PFSK-1 (cell line): ENCODE results near the gene PFKP.

DNA sequence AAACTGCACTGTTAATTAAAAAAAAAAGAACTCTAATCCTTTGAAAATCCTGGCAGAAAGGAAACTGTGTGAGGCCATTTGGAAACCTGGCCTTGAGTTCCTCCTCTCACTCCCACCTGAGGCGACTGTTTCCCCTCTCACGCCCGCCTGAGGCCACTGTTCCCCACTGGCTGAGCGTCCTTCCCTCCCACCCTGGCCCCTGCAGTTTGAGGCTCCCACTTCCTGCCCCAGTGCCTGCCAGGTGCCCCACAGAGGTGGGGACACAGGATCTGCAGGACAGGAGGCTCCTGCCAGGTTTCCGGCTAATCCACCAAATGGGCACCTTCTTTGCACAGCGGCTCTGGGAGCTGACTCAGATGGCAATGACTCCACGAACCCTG, 24.3 kb upstream of the LARP4B start:
- RRBS, result no CpG with 5 or more reads among the region's 7 CpGs

DNA sequence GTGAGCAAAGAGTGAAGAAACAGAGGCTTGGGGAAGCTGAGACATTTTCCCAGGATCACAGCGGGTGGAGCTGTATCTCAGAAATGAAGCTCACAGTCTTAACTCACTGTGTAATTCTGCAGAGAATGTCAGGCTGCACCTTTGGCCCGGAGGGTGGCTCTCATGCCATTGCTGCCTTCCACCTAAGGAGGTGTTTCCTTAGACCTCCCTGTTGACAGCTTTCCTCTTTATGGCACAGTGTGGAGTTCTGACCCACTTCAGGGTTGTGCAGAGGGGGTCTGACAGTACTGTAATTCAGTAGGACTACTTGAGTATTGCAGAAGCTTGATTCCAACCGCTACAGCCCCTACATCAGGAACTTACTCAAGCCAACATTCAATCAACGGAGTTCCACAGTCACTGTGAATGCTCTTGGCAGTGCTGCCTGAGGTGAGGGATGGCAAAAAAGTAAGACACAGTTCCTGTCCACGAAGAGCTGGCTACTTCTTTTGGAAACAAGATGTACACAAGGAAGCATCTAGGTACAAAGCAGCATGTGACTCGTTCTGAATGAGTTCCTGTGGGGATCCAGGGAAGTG, 2.7 kb upstream of the GTPBP4 start:
- RRBS, result no CpG with 5 or more reads among the region's 6 CpGs

DNA sequence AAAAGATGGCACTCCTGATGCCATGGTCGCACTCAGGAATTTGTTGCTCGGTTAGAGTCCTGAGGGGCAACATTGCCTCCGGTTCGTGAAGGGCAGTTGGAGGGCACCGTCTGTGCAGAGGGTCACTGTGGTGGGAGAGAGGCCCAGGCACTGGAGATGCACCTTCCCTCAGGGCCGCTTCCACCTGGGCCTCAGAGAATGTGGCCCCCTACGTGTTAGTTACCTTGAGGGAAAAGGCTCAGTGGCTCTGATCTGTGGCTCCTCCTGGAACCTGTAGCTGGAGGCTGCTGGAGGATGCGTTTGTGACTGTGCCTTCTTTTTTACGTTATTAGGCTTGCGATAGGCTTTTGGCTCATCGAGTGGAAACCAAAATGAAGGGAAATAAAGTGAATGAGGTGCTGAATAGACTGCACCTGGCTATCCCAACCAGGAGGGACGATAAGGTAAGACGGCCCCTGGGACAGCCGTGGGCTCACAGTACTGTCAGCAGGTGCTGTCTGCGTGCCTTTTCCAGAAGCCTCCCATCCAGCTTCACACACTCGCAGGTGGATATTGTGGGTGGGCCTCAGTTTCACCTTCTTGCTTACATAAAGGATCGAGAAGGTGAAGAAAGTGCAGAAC, 18.6 kb downstream of the GTPBP4 start:
- RRBS, result no CpG with 5 or more reads among the region's 17 CpGs

DNA sequence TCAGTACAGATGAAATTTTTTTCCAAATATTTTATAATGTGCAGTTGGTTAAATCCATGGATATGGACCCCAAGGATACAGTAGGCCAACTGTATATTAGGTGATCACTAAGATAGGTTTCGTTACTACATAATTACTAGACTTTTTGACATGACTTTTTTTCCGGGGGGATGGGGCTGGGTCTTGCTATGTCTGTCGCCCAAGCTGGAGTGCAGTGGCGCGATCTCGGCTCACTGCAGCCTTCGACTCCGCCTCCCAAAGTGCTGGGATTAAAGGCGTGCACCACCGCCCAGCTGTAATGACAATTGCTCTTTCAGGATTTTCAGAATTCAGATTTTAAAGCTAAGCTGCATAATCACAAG, 1.1 kb downstream of the IDI1 start:
- RRBS, result no CpG with 5 or more reads among the region's 10 CpGs

GRCh38 chr10:1061762-1062256, 5.6 kb downstream of the WDR37 start:
- RRBS, result no CpG with 5 or more reads among the region's 6 CpGs

DNA sequence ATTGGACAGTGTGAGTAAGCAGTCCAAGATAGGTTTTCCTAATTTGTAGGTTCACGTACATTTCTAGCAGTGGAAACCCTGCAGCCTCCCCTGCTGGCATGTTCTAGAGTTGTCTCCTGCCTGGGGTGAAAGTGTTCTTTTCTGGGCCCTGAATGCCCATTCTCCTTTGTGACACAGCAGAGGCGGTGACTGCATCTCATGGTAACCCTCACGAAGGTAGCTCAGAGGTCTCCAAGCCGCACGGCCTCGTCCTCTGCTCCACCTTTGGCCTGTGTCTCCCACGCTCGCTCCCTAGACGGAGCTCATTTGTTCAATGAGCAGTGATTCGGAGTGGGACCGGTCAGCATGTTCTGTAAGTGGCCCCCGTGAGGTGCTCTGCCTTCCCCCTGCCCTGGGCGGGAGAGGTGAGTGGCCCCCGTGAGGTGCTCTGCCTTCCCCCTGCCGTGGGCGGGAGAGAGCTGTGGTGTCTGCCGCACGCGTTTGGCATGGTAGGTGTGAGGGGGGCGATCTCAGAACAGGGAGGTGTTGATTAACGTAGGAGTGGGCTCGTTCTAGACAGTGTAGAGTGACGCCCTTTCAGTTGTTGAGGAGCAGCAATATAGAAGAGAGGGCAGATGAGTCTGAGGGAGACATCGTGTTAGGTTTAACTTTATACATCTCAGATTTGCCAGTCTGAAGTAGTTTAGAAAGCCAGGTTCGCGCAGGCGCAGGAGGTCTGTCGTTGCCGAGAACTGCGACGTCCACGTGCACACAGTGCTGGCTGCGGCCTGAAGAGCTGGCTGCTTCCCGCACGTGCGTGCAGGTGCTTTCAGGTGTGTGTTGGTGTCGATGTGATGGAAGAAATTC, 18.2 kb downstream of the WDR37 start:
- RRBS, result no CpG with 5 or more reads among the region's 37 CpGs

- RRBS, result no CpG with 5 or more reads among the region's 3 CpGs
Observed at GRCh38 chr10:1658324-1658676, 79.0 kb downstream of the ADARB2 start.

GRCh38 chr10:3036068-3036518, 31.3 kb upstream of the PFKP start:
- RRBS, result no CpG with 5 or more reads among the region's 5 CpGs

DNA sequence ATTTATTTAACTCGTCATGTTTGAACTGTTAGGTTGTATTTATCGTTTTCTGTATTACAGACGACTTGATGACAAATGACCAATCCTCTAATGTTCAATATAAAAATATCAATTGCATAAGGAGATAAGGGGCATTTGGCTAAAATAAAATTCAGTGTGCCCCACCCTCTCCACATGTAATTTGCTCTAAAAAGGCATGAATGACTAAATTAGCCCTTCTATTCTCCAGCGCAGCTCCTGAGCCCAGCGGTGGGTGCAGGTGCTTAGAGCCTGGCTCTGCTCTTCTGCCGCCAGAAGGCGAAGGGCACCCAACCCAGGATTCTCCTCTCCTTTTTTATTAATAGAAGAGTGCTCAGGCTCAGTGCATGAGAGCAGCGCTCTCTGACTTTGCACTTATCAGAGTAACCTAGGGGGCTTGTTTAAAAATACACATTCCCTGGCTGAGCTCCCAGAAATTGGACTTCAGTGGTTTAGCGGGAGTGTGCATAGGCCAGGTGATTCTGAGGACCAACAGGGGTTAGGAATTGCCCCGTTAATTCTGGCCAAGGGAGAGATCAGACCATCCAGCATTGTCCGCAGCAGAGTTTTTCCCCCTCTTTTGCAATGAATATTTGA, 1.8 kb upstream of the PFKP start:
- RRBS, result no CpG with 5 or more reads among the region's 11 CpGs

DNA sequence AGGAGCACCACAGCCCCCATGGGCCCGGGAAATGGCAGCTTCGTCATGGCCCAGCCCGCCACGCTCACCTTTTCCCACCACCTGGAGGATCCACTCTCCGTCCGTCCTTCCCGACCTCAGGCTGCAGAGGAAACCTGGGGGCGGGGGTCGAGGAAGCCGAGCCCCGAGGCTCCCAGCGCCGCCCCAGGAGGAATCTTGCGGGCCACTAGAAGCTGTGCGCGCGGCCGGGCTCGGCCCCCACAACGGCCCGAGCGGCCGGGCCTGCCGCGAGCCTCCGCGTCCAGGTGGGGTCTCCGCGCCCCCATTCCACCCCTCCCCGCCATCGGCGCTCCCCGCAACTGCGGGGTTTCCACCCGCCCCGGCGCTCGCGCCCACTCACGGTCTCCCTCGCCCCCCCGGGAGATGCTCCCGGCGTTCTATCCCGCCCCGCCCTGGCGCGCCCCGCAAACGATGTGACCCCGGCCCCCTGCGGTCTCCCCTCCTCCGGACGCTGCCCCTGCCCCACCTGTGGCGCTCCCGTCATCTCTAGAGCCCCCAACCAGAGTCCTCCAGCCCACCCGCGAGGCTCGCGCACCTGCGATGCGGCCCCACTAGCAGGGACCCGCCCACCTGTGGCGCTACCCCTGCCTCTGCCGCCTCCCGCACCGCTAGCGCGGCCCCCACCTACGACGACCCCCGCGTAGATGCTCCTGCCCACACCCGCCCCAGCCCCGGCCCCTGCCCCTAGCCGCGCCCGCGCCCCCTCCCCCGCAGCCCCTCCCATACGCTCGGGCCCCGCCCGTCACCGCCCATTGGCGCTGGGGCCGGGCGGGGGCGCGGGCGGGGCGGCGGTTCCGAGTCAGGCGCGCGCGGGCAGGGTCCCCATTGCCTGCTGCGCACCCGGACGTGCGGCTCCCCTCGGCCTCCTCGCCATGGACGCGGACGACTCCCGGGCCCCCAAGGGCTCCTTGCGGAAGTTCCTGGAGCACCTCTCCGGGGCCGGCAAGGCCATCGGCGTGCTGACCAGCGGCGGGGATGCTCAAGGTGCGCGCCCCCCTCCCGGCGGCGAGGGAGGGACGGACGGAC, at the start of gene PFKP:
Gene PFKP, plus strand, starts transcription at position 864 of the 1,065 bp plus-strand sequence.
- RRBS, result 20% methylated on average over 67 of the region's 122 CpGs

DNA sequence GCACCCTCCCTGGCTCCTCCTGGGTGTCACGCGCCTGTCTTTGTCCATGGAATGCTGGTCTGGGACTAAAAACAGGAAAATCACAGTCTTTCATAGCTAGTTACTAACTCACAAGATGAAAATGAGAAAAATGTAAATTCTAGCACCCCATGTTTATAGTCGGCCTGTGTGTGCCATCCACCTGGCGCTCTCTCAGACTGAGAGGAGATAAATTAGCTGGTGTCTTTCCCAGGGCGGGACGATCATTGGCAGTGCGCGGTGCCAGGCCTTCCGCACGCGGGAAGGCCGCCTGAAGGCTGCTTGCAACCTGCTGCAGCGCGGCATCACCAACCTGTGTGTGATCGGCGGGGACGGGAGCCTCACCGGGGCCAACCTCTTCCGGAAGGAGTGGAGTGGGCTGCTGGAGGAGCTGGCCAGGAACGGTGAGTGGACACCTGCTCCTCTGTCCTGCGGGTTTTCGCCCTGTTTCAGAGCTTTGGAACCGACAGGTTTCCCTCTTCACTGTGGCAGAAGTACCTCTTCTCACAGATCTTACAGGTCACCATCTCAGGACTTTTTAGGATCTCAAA, 33.9 kb downstream of the PFKP start:
- RRBS, result no CpG with 5 or more reads among the region's 23 CpGs

- RRBS, result no CpG with 5 or more reads among the region's 34 CpGs
Observed at GRCh38 chr10:3126539-3127471, 45.8 kb downstream of the PITRM1 start.

GRCh38 chr10:3136220-3137035, 36.2 kb downstream of the PITRM1 start:
- RRBS, result no CpG with 5 or more reads among the region's 19 CpGs

DNA sequence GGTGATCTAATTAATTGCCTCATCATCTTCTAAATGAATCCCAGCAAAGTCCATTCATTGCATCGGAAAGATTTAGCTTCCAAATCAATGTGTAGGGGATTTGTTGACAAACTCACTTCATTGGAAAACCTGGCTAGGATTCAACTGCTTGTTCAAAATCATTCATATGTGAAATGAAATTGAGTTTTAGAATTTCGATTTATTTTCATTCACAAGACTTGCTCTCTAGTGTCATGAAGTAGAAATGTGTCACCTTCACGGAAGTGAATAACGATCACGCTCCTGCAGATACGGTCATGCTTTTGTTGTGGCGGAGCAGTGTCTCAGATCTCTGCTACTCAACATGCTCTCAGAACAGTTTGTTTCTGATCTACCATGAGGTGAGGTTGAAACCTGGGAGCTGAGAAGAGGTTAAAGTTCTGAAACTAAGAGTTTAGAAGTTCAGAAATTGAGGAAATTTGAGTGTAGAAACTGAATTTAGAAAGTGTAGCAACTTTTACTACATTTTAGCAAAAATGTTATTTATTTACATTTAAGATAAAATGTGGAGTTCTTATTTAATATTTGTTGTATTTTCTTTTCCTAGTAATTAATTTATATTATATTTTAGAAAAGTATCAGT, 13.8 kb upstream of the PITRM1 start:
- RRBS, result no CpG with 5 or more reads among the region's 7 CpGs

DNA sequence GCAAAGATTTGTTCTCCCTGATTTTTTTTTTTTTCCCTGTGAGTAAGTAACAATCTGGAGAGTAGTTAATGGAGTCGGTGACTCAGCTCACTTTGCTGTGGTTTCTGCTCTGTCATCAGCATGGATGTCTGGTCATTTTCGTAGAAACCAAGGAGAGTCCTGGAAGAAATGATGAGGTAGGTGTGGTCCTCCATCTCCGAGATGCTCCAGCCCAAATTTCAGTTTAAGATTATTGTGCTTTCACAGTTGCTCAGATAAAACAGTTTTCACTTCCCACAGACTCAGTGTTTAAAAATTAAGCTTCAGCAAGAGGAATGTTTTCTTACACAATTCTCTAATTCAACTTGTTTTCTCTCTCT, 76.4 kb upstream of the PITRM1 start:
- RRBS, result no CpG with 5 or more reads among the region's 3 CpGs

GRCh38 chr10:3287807-3288410, 115.3 kb upstream of the PITRM1 start:
- RRBS, result 82% methylated on average over 4 of the region's 28 CpGs

DNA sequence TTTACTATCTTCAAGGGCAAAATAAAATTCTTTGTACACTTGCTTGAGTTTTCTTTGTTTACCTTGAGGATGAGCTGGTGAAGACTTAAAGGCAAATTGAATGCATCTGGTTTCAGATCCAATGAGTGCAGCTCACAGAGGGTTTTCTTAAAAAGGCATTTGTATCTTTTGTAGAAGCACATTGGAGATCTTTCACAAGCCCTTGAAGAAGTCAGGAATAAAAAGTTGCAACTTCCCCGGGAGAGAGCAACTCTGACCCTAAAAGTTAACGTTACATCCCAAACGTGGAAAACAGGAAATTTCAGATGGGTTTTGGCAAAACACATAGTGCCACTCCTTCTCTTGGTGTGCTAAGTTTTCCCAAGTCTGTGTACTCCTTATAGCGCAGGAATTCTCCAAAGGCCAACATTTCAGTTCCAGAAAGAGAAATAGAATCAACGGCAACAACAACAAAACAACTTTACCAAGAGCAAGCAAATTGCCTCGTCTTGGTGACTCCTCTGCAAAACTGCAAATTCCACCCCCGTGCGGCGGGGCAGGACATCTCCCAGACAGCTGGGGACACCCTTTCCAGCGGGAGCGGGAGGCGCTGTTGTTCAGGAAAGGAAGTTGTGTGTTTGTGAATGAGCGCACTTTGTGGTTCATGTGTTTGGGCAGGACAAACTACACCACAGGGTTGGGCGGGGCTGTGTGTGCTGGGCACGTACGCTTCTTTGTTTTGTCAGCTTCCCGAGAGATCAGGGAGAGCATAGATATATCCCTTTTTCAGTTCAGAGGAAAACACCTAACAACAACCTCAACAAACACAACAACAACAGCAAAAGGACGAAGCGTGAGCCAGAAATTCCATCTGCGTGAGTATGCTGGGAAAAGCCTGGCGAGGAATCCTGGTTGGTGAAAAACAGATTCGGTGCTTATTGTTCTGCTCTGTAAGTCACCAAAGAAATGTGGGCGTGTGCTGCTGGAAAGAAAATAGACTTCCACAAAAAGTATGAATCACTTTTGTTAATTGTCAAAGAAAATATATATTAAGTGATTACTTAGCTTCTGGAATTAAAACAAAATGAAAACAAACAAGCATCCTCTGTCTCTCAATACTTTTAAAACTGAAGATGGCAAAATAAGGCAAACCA, 294.7 kb upstream of the PITRM1 start:
- RRBS, result no CpG with 5 or more reads among the region's 23 CpGs

DNA sequence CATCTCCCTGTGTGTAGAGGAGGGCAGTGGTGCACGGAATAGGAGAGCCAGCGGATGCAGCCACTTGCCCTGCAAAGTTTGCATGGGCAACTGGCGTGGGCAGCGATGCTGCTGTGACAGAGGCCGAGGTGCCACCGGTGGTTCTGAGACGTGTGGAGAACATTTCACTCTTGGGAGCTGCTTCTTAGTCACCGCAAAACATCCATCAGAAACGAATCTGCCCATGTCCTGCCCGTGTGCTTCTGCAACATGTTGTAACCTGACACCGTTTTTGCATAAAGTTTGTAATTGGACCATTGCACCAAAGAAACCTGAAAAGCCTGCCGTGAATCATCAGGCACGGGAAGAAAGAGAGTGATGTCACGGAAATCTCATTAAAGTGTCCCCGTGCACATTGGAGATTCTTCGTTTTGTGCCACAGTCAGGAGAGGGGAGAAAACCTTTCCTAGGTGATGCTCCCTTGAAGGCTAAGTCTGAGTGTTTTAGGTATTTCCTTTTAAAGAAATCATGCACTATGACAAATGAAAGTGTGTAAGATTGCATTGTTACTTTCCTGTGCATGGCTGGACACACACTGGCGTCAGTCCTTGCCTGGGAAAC, 302.7 kb downstream of the KLF6 start:
- RRBS, result no CpG with 5 or more reads among the region's 17 CpGs

- RRBS, result no CpG with 5 or more reads among the region's 38 CpGs
Observed at GRCh38 chr10:3493859-3495247, 290.7 kb downstream of the KLF6 start.

GRCh38 chr10:3667998-3669115, 116.7 kb downstream of the KLF6 start:
- RRBS, result 78% methylated on average over 4 of the region's 29 CpGs